H4 (cell line): Measurements from ENCODE around the genes ESPN, ZBTB48, DNAJC11 and UTS2.

- RAMPAGE, long total RNA, result no peak
Measured at GRCh38 chr1:6418829-6419444, 782 bp downstream of the HES2 start.

GRCh38 chr1:6424115-6424855, at the start of gene ESPN:
Gene ESPN (plus strand): TSS chr1:6424776.
- RAMPAGE, long total RNA, result no peak

DNA sequence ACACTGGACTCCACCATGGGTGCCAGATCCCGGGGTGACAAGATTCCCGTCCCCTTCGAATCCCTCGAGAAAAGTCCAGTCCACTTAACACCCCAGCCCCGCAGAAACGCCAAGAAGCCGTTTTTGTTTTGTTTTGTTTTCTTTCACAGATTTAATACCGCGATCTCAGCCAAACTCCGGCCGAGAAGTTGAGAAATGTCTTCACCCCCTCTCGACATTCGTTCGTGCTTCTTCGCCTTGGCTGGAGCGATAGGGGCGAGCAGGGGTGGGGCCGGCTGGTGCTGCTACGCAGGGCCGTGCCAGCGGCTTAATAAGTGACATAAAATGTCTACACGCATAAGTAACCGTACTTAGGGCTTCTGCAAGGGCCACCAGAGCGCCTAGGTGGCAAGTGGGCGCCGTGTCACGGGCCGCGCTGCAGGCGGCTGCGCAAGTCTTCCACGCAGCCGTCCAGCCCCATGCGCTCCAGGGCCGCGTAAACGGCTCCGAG, 4.9 kb downstream of the TNFRSF25 start:
- RAMPAGE, long total RNA, result no peak

DNA sequence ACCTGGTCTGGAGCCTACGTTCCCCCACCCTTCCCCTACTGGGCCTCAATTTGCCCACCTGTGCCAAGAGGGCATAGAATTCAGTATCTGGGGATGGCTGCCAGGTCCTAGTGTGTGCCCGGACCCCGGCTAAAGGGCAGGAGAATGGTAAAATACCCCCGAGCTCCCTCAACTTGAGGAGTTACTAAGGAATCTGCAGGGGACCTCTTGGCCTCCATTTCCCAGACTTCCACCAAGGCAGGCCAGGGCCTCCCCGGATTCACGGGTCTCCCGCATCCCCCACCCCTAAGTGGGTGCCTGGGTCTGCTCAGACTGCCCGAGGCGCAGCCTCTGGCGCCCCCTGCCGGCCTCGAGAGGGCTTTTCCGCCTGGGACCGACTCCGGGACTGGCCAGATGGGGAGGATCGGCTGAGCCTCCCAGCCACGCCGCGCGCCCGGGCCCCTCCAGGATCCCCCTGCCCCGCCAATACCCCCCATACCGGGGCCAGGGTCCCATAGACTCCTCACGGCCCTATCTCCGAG, 1.7 kb downstream of the PLEKHG5 start:
- RAMPAGE, long total RNA, result no peak

GRCh38 chr1:6495148-6495634, 3.7 kb upstream of the PLEKHG5 start:
- RAMPAGE, long total RNA, result no peak

DNA sequence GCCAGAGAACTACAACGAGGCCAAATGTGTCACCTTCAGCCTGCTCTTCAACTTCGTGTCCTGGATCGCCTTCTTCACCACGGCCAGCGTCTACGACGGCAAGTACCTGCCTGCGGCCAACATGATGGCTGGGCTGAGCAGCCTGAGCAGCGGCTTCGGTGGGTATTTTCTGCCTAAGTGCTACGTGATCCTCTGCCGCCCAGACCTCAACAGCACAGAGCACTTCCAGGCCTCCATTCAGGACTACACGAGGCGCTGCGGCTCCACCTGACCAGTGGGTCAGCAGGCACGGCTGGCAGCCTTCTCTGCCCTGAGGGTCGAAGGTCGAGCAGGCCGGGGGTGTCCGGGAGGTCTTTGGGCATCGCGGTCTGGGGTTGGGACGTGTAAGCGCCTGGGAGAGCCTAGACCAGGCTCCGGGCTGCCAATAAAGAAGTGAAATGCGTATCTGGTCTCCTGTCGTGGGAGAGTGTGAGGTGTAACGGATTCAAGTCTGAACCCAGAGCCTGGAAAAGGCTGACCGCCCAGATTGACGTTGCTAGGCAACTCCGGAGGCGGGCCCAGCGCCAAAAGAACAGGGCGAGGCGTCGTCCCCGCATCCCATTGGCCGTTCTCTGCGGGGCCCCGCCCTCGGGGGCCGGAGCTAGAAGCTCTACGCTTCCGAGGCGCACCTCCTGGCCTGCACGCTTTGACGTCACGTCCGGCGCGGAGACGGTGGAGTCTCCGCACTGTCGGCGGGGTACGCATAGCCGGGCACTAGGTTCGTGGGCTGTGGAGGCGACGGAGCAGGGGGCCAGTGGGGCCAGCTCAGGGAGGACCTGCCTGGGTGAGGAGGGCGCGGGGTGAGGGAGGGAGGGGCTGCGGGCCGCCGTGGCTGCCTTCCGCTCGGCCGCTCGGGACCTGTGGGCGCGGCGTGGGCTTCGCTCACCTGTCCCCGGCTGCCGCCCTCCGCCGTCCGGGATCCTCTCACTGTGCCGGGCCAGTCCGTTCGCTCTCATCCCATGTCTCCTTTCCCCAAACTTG, at the start of gene ZBTB48:
Gene ZBTB48 (plus strand): TSS at position 681 of the 1,020 bp plus-strand sequence.
- RAMPAGE, long total RNA, result no peak

DNA sequence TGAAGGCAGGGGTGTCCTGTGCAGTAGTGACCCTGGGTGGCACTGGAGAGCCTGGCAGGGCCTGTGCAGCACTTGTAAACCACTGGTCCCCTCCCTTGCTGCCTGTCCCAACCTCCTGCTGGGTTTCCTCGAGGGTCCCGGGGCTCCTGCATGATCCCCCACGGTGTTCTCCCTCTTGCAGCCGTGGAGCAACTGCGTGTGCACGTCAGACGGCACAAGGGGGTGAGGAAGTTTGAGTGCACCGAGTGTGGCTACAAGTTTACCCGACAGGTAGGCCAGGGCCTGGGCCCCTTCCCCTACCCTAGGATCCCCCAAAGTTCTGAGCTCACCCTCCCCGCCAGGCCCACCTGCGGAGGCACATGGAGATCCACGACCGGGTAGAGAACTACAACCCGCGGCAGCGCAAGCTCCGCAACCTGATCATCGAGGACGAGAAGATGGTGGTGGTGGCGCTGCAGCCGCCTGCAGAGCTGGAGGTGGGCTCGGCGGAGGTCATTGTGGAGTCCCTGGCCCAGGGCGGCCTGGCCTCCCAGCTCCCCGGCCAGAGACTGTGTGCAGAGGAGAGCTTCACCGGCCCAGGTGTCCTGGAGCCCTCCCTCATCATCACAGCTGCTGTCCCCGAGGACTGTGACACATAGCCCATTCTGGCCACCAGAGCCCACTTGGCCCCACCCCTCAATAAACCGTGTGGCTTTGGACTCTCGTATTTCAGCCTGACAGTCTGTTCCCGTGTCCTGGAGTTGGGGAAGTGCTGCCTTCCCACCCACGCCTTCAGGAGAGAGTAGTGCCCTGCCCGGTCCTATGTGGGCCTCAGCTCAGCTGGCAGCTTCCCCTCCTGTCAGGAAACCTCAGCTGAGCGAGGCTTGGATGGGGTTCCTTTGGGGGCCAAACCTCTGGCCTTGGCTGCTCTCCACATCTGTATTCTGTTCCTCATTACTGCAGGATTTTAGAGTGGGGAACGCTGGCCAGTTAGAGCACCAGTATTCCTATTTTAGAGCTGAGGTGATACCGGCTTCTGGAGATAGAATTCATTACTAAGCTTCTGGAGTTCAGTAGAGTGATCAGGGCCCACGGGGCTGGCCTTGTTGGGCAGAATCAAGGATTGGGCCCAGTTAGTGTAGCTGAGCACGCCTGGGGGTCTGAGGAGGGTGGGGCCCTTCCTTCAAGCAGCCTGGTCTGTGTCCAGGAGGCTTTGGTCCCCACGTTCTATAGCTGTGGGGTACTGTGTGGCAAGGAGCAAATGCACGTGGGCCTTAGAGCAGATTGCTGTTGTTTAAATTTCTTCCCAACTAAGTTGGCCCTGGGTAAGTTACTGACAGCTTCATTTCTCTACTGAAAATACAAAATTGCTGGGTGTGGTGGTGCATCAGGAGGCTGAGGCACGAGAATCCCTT, 9.3 kb downstream of the ZBTB48 start:
- RAMPAGE, long total RNA, result no peak

GRCh38 chr1:6603928-6604265, 1.2 kb upstream of the KLHL21 start:
- RAMPAGE, long total RNA, result no peak

DNA sequence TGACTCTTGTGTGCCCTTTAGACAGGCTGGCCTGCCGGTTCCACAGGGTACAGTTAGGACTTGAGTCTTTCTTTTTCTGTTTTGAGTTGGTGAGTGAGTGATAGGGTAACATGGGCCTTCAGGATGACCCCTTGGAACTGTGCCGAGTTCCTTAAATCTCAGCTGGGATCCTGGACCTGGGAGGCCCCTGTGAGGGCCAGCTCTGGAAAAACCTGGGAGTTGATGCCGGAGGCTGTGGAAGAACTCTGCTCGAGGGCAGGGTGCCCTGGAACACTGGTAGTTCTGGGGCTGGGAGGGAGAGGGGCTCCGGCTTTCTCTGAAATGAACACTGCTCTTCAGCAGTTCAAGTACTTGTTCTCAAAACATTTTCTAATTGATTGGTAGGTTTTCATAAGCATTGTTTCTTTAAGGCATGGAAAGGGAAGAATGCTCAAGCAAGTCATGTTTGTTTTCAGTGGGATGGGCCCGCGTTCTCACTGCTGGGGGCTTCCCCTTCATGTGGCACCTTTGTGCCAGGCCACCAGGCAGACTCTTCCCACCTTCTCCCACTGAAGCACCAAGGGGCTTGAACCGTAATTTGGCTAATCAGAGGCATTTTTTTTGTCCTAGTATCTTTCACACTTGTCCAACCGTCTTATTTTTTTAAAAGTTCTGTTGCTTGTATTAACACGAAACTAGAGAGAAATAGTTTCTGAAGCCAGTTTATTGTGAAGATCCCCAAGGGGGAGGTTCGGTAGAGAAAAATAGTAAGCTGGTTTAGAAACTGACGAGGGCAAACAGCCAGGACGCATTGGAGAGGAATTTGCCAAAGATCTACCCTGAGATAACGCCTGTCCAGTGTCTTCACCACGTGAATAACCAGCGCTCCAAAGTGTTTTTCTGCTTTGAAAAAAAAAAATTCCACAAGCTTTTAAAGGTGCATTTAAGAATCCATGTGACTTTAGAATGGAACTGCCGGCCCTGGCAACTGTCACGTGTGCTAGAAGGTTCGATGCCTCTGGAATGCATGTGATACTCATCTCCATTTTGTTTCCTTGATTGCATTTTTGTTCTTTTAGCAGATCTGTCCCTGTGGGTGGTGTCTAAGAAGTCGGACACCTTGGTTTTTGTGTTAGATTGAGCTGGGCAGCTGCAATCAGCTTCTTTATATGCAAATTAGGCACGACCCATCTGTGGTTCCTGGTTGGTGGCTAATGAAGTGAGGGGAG, 1.6 kb upstream of the THAP3 start:
- RAMPAGE, long total RNA, result no peak

GRCh38 chr1:6634739-6635438, 10.2 kb downstream of the THAP3 start:
- RAMPAGE, long total RNA, result no peak

- RAMPAGE, long total RNA, result no peak
Measured at GRCh38 chr1:6700658-6701087, 943 bp downstream of the DNAJC11 start.

GRCh38 chr1:6701088-6702097, at the start of gene DNAJC11:
Gene DNAJC11 (minus strand): TSS chr1:6701816.
- RAMPAGE, long total RNA, result start-site peak on the minus strand at chr1:6701798-6701806, 35 reads

GRCh38 chr1:7150683-7151128, 365.5 kb downstream of the CAMTA1 start:
- RAMPAGE, long total RNA, result no peak

GRCh38 chr1:7252619-7253299, 467.5 kb downstream of the CAMTA1 start:
- RAMPAGE, long total RNA, result no peak

- RAMPAGE, long total RNA, result no peak
Measured at GRCh38 chr1:7705266-7706199, 65.6 kb upstream of the VAMP3 start.

- RAMPAGE, long total RNA, result no peak
Measured at GRCh38 chr1:7852753-7853258, at the start of gene UTS2. Gene UTS2 (minus strand): TSS chr1:7853065.

DNA sequence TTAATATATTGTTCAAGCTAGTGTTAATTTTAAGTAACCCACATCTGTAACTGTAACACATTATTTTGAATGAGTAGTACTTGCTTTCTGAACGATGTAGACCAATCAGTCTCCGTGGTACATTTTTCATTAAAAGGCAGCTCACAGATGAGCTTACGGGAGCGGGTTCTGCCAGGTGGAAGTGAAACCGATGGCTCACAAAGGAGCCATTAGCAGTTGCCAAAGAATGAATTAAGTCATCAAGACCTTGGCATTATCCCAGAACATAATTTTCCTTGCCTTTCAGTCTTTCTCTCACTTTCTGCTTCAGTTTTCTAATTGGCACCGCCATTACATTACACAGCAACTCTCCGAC, 33.5 kb upstream of the UTS2 start:
- RAMPAGE, long total RNA, result no peak

GRCh38 chr1:8025396-8026128, 547 bp downstream of the ERRFI1 start:
- RAMPAGE, long total RNA, result no peak

DNA sequence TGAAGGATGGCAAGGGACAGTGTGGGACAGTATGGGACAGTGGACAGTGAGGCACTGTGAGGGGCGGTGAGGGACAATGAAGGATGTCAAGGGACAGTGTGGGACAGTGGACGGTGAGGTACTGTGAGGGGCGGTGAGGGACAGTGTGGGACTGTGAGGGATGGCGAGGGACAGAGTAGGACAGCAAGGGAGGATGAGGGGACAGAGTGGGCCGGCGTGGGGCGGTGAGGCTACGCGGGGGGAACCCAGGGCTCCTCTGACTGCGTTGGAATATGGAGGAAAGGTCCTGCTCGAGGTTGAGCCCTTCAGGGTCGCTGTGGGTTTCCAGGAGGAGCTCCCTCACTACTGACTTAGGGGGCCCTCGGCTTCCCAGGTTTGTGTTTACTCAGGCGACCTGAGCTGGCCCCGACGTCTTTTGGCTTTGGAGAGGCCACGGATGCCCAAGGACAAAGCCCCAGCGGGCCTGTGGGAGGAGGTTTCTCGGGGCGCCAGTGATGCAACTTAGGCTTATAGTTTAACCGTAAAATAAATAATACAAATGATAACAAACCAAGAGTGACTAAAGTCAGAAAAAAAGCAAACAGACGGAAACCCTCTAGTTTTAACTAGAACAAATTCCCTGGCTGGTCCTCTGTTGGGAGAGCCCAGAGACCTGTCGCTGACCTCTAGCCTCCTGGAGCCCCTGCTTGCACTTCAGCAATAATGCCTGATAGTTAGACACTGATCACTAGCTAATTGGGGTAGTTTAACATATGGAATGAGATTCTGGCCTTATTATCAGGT, 1.1 kb upstream of the ERRFI1 start:
- RAMPAGE, long total RNA, result no peak

DNA sequence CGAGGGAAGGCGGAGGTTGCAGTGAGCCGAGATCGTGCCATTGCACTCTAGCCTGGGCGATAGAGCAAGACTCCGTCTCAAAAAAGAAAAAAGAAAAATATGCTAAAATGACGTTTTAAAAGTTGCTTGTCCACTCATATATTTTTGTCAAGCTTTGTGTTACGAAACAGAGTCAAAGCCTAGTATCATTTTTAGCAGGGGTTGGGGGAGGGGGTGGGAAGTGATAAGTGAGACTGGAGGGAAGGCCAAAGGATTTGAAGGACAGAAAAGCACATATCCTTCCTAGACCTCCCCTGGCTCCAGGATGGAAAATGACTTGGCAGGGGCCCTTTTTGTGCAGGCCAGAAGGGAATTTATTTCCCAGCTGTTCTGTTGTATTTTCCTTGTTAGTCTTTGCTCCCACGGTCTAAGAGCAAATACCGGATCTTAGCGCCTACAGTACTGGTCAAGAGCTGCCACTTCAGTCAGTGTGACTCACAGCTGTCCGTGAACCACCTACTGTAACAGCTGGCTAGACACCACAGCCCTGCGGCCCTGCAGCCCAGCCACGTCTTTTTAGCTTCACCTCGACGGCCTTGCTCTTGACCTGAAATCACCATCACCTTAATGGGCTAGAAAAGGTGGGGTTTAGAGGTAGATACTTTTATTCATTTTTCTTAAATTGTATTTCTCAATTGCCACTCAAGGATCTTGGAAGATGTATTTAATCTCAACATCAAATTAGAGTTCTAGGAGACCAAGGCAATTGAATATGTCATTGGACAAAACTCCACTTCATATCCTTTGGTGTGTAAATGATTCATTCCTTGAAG, 51.0 kb upstream of the ERRFI1 start:
- RAMPAGE, long total RNA, result no peak